Spinal cord (tissue), 3 donors: Measurements from ENCODE around the genes KCNK17, TREM2 and TREML2.

DNA sequence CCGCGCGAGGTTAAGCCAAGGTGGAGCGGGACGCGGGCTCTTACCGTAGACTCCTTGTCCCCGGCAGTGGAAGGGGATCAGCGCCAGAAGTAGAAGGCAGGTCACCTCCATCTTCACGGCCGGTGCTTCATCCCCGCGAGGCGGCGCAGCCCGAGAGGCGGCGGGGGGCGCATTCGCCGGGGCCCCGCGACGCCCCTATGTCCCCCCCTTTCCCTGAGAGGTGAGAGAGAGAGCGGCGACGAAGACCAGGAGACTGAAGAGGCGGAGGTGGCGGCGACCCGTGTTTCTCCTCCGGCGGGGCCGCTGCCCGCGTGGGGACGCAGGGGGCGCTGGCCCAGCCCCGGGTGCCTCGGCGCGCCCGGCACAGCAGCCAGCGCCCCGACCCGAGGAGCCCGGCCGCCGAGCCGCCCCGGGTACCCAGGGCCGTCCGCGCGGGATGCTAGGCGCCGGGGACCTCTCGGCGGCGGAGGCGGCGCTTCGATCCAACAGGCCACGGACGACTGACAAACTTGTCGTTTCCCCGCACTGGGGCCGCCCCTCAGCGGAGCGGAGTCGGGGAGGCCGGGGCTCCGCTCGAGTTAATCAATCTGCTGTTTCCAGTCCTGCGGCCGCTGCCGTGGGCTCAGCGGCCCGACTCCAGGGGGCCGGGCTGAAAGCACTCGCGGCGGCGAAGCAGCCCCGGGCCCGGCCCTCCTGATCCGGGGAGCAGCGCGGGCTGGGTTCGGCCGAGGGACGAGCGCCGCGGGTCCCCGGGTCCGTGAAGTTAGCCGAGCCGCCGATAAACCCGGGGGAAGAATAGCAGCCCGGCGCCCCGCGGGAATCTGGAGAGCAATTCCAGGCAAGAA, 760 bp downstream of the MDGA1 start:
- PRO-cap = no peak
- RAMPAGE, long total RNA = no peak

DNA sequence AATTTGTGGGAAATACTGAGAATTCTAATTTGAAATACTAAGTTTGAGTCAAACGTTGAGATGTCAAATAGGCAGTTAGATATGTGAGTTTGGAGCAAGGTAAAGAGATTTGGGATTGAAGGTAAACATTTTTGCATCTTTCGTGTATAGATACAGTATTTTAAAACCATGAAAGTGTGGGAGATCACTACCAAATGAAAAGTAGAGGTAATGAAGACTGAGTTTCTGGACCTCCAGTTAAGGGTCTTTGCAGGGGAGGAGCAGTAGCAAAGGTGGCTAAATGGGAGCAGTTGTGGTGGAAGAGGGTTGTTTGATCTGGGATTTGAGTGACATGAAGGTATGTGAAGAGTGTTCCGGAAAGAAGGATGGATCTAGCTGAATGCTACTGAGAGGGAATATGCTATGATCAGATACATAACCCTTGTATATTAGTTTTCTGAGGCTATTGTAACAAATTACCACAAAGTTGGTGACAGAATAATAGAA, 106.3 kb downstream of the ZFAND3 start:
- PRO-cap = no peak
- RAMPAGE, long total RNA = no peak

GRCh38 chr6:38154289-38154727, 334.8 kb downstream of the ZFAND3 start:
- PRO-cap = no peak
- RAMPAGE, long total RNA = no peak

DNA sequence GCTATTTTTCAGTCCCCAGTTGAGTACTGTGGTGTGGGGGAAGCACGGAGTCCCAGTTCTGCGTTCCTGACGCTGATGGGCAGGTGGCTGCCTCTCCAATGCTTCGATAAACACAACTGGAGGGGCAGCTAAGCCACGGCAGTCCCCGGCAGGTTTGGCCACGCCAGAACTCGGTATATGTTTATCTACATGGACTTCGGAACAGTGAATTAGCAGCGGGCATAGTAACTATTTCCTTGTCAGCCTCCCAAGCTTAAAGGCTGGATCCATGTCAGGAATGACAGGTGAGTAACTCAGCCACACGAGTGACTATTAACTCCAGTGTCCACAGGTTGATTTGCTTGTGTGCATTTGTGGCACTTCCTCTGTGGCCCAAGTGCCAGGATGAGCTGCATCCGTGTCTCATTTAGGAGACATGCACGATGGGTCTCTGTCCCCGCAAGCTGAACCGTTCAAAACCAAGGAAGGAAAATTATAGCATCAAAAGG, 354.5 kb downstream of the ZFAND3 start:
- PRO-cap = no peak
- RAMPAGE, long total RNA = no peak

DNA sequence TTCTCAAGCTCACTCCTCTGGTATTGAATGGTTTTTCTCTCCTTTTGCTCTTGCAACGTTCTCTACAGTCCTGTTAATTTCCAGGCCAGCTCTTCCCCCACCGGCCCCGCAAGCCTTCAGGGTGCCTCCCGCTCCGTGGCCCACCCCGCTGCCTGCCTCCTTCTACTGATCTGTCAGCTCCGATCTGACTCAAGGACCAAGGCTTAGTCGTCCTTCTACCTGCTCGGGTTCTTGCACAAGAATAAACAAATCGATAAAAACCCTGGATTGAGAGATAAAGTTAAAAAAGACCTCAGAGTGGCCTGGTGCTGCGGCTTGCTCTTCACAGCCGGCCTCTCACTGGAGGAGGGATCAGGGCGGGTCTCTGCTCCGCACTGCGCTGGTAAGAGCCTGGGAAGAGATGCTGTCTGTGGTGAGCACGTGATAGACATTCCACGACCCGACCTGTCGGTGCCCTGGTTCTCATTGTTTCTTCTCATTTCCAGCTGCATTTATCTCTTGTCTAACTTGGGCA, 357.8 kb downstream of the ZFAND3 start:
- PRO-cap = no peak
- RAMPAGE, long total RNA = no peak

DNA sequence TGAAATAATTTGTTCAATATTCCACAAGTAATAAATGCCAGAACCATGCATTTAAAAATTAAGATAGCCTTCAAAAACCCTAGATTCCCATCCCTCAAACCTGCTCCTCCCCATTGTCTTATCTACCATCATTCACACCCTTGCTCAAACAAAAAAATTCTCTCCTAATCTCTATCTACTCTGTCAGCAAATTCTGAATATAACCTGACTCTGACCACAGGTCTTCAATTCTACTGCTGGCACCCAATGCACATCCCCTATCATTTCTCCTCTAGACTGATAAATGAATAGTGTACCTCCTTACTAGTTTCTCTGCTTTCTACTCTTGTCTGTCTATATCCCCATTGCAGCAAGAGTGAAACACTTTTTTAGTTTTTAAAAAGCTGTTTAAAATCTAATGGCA, 208.3 kb downstream of the BTBD9 start:
- PRO-cap = no peak
- RAMPAGE, long total RNA = no peak

GRCh38 chr6:38636597-38637205, 3.0 kb downstream of the BTBD9 start:
- PRO-cap = no peak
- RAMPAGE, long total RNA = no peak

- PRO-cap = no peak
- RAMPAGE, long total RNA = no peak
Observed at GRCh38 chr6:39140506-39141443, 25.8 kb upstream of the SAYSD1 start.

DNA sequence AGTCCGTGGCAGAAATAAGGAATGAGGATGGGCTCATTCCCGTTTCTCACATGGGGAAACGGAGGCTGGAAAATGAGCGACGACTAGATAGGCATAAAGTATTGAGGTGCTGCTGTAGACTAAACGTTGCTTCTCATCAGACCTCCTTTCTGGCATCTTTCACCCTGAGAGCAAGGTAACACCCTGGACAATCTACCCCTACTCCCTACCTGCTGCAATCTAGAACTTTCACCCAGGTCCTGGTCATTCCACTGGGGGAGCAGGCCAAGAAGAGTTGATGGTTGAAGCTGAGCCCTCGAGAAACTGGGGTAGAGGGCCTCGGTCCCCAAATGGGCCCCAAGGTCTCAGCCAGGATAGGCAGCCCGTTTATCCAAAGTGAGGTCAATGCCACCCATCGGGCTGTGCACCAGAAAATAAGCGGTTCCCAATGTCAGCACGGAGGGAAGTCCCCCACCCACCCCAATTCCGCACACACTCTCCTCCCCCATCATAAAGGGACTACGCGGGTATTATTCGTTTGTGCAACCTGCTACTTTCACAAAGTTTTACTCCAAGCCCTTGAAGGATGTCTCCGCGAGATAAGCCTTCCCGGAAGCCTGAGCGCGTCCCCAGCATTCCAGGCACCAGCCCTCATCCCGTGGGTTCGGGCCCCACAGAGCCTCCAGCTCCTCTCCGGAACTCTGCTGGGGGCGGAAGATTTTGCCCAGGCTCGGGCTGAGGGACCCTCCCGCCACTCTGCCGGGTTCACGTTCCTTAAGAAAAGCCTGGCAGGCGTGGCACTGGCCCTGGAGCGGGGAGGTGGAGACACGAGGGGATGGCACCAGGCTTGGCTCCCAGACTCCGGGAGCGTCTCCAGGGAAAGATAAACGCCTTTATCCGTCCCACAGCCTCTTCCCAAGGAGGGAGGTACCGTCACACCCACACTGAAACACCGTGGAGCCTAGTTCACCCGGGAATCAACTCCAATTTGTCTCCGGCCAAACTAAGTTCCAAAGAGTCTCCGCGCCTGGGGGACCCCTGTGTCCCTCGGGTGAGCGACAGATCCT, 1.2 kb downstream of the KCNK5 start:
- PRO-cap = no peak
- RAMPAGE, long total RNA = no peak

DNA sequence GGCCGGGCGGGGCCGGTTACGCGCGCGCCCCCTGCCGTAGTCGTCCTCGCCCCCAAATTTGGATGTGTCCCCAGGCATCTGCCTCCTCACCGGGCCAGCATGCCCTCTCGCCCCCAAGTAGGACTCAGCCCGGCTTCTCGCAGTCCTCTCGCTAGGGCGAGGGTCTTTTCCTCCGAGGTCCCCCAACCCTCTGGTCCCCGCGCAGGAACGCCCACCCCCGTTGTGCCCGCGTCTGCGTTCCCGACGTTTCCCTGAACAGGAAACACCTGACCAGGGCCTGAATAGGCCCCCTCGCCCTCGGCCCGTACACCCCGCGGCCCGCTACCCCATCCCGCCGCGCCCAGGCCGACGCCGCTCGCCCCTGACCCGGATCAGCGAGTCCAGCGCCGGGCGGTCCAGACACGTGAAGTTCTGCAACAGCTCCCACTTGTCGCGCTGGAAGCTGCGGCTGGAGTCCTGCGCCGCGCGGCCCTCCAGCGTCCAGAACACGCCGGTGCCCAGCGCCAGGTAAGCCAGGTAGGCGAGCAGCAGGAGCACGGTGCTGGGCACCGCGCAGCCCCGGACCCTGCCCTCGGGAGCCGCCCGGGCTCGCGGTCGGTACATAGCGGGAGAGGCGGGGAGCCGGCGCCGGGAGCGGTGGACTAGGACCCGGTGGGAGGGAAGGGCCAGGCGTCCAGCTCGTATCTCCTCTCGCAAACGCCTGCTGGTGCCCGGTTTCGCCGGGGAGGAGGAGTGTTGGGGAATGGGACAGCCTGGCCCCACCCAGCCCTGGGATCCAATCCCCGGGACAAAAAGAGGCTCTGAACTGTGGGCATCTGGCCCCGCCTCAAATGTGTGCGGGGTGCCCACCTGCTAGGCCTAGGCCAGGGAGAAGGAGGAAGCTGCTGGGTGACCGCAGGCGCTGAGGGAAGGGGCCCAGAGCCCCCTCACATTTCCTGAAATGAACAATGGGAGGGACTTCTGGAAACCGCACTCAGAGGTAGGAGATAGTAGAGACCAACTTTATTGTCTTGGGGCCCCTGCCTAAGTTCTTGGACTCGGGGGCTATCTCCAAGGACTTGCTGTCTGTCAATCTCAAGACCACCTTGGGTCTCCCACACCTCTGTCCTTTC, at the start of gene KCNK17:
Gene KCNK17, minus strand, starts transcription at position 702 of the 1,112 bp plus-strand sequence.
- PRO-cap = no peak
- RAMPAGE, long total RNA = no peak

DNA sequence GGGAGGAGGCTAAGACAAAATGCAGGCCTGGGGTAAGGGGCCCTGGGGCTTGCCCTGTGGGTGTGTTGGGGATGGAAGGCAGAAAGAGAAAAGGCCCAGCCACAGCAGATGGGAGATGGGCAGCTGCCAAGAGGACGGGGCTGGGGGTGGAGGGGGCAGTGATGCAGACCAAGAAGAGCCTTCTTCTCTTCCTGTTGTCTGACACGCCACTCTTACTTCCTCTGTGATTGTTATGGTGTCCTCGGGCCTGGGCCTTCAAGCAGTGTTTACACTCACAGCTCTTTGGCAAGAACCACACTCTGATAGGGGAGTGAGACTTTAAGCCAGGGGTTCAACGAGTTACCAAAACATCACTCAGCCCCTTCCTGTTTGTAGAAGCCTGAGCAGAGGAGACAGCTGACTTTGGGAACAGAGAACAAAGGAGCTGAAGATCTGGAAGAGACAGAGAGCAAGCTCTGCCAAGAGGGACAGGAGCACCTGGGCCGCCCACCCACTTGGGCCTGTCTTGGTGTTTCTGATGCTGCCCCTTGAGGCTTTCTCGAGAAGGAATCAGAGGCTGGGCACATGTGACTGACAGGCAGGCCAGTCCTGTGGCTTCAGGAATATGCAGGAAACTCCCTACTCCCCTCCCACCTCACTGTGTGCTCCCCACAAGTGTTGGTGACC, 20.6 kb upstream of the KCNK16 start:
- PRO-cap = no peak
- RAMPAGE, long total RNA = no peak

DNA sequence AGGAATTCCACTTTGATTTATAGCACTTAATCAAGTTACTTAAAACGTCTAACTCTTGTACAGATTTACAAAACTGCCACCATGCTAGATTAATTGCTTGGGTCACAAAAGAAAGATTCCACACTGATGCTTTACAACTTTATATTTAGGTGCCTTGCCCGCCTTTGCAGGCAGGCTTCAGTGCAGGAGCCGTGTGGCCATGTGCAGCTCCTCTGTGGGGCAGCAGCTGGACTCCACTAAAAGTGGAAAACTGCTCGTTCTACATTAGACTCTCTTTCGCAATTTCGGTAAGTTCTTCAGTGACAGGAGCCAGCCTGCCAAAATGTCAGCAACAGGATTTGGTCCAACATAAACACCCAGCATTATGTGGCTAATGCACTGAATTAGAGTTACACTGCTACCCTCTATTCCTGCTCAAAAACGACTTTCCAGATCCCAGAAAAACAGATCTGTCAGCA, 174.4 kb upstream of the KCNK16 start:
- PRO-cap = no peak
- RAMPAGE, long total RNA = no peak

GRCh38 chr6:39830450-39830986, 38.3 kb downstream of the DAAM2 start:
- PRO-cap = no peak
- RAMPAGE, long total RNA = no peak

GRCh38 chr6:40276174-40276575, 311.0 kb downstream of the LRFN2 start:
- PRO-cap = no peak
- RAMPAGE, long total RNA = no peak

- PRO-cap = no peak
- RAMPAGE, long total RNA = no peak
Observed at GRCh38 chr6:40640402-40640912, 53.3 kb upstream of the LRFN2 start.

GRCh38 chr6:41028305-41029119, 10.5 kb downstream of the UNC5CL start:
- PRO-cap = no peak
- RAMPAGE, long total RNA = no peak

DNA sequence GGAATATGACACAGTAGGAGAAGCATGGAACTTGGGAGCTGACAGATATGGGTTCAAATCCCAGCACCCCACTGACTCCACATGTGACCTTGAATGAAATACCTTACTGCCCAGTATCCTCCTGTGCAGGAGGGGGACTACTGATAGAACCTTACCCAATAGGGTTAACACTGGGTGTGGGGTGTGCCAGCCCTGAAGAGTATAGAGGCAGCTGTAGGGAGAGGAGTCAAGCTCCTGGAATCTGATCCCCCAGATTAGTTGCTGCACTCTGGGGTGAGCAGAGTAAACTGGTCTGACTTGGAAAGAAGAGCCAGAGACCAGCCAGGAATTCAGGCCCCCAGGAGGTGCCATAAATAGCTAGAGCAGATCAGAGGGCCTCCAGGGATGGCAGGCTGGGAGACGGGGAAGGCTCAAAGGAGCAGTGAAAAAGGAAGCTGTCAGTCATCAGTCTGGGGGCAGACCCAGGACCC, 3.5 kb upstream of the APOBEC2 start:
- PRO-cap = no peak
- RAMPAGE, long total RNA = no peak

GRCh38 chr6:41162833-41163437, at the start of gene TREM2:
Gene TREM2, minus strand, starts transcription at chr6:41163116.
- PRO-cap = no peak
- RAMPAGE, long total RNA = no peak

DNA sequence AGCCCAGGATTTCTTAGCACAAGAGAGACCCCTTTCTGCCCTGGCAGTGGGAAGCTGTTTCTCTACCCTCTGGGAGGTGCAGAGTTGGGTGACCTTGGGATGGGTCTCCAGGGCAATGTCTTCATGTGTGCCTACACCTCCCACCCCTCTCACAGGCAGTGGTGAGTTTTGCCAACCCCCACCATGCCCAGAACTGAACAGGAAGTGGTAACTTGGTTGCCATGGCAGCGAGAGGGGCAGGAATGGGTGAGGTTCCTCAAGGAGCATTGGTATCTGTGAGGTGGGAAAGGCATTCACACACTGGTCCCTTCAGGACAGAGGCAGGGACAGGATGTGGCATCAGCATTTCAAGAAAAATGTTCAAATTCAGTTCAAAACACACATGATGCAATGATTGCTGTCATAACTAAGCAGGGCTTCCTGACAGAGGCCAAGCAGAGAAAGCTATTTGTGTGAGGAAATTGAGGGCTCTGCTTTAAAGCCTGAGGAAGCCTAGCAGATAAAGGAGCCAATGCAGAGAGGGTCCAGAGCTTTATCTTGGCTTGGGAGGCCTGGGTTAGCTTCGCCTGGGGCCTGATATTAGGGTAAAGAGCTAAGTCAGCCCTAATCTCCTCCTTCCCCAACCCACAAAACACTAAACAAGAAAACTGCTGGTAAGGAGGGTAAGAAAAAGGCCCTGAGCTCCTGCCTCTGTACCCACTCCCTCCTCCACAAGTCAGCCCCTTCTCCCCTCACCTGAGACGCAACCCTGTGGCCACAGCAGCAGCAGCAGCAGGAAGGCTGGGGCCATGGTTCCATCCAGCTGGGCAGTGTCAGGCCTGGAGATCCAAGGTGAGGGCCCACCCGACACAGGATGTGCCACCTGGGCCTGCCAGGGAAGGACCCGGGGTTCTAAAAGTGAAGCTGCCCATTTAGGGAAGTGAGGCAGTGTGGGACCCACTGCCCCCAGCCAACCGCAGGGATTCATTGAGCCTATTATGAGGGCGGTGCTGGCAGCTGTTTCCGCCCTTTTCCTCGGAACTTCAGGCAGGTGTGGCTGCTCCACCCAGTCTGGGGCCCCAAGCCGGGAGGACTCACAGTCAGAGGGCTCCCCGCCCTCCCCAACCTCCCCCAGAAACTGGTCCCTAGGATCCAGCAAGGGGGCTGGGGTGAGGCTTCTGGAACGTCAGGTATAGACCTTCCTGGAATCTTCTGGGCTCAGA, at the start of gene TREML2:
Gene TREML2, minus strand, starts transcription at position 931 of the 1,202 bp plus-strand sequence.
- PRO-cap = no peak
- RAMPAGE, long total RNA = no peak

GRCh38 chr6:41532200-41532527, 14.0 kb upstream of the FOXP4 start:
- PRO-cap = no peak
- RAMPAGE, long total RNA = no peak